HT-29 (cell line): ENCODE data around the gene AGAP3.

- RAMPAGE, long total RNA, result no peak
These were observed 468 bp downstream of the SLC4A2 start for GRCh38 chr7:151059880-151060234.

DNA sequence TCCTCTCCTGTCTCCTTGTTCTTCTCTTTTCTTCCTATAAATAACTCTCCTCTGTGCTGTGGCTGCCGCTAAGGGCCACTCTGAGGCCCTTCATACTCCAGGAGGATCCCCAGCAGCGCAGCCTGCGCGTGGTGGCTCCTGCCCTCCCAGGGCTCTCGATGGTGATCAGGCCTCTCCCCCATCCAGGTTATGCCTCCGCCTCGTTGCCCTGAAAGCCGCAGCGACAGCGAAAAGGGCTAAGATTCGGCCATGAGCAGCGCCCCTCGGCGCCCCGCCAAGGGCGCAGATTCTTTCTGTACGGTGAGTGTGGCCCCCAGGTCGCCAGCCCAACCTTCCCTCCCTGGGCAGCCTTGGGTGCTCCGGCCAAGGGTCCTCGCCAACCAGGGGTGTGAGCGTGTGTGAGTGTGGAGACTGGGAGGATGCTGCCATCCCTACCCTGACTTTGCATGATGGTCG lies 2.4 kb downstream of the SLC4A2 start:
- RAMPAGE, long total RNA, result no peak

- RAMPAGE, long total RNA, result no peak
These were observed at the start of gene AGAP3 for GRCh38 chr7:151085770-151086814. TSS of gene AGAP3 (plus strand) at chr7:151086475.

- RAMPAGE, long total RNA, result no peak
These were observed 33.2 kb downstream of the GBX1 start for GRCh38 chr7:151134205-151134871.

DNA sequence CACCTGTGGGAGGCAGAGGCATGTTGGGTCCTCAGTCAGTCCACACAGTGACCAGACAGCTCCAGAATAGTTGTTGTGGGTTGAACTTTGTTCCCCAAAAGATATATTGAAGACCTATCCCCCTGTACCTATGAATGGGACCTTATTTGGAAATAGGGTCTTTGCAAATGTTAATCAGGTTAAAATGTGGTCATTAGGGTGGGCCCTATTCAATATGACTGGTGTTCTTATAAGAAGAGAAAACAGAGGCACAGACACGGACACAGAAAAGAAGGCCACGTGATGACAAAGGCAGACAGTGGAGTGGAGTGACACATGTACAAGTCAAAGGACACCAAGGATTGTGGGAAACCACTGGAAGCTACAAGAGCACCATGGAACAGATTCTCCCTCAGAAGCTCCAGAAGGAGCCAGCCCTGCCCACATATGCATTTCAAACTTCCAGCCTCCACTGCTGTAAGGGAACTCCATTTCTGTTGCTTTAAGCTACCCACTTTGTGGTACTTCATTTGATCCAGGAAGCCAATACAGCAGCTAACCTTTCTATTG lies 9.3 kb upstream of the GBX1 start:
- RAMPAGE, long total RNA, result no peak

DNA sequence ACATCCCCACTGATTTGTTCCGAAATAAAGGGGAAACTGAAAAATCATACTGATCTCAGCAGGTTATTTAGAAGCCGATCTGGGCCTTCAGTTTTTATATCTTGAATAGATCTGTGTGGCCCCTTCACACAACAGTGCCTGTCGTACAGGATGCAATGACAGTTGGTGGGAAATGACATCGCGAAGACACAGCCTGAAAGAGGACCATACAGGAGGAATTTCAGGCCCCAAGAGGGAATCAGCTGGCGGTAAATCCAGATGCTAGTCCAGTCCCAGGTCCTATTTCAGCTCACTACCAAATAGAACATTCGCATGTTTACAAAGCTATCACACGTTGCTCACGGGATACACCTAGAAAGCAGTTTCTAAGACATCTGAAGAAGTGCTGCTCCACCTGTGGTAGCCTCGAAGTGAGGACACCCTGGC lies 2.1 kb upstream of the IQCA1L start:
- RAMPAGE, long total RNA, result no peak

DNA sequence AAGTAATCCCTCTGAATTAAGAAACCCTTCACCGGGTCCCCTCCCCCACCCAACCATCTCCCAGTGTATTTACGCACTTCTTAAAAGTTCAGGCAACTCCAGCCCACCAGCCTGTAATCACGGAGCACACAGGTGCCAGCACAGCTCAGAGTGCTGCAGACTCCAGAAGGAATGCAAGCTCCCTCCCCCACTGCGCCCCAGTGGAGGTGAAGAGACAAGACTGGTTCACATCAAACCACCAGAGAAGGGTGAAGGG lies 161 bp upstream of the H2BK1 start:
- RAMPAGE, long total RNA, result no peak

DNA sequence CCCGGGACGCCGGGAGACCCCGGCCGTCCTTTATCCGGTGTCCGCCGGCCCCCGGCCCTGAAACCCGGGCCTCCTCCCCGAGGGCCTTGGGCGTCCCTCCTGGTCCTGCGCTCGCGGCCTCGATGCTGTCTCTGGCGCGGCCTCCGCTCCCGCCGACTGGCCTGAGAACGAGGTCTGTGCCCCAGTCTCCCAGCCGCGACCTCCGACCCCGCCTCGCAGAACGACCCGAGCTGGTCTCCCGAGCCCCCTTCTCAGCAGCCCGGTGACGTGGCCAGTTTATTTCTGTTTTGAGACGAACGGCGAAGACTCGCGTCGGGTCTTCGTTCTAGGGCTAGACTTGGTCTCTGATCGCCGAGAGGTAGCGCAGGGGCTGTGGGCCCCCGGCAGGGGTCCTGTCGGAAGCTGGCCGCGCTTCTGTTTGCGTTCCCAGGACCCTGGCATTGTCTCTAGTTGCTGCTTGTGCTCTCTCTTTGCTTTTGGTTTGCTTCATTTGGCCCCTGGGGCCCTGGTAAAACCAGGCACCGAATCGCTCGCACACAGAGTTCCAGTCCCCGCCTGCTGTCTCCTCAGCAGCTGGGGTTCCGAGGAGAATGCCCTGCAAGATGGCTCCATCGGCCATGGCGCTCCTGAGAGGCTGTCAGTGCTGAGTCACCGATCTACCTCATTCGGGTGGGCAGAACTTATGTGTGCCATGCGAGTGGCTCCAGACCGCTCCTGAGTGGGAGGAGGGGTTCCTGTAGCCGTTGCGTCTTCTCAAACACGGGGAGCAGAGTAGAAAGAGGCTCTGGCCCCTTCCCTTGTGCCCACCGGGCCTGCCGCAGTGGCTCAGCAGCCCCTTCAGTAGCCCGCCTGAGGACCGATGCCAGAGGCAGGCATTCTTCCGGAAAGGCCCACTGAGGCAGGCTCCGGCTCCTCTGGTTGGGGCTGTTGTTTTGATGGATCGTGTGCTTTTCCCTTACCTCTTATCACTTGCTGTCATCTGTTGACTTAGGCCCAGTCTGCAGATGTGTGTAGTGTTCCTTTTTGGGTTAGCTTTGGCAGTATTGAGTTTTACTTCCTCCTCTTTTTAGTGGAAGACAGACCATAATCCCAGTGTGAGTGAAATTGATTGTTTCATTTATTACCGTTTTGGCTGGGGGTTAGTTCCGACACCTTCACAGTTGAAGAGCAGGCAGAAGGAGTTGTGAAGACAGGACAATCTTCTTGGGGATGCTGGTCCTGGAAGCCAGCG lies 775 bp downstream of the CHPF2 start:
- RAMPAGE, long total RNA, result no peak

DNA sequence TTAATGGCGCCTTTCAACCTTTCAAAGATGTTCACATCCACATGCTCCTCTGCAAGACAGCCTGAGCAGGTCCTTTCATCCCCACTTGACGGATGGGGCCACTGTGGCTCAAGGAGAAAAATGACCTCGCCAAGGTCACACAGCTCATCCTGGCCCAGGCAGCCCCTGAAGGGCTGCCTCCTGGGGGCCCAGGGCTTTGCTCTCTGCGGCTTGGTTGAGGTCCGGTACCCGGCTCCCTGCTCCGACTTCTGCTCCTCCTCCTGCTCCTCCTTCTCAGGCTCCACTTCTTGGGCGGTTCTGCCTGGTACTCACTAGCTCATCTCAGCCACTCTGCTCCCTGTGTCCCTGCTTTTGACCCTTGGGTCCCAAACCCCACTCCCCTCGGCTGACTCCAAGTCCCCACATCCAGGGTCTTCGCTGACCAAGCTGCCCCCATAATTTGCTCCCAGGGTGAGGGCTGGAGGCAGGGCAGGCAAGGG lies 2.5 kb downstream of the SMARCD3 start:
- RAMPAGE, long total RNA, result no peak

DNA sequence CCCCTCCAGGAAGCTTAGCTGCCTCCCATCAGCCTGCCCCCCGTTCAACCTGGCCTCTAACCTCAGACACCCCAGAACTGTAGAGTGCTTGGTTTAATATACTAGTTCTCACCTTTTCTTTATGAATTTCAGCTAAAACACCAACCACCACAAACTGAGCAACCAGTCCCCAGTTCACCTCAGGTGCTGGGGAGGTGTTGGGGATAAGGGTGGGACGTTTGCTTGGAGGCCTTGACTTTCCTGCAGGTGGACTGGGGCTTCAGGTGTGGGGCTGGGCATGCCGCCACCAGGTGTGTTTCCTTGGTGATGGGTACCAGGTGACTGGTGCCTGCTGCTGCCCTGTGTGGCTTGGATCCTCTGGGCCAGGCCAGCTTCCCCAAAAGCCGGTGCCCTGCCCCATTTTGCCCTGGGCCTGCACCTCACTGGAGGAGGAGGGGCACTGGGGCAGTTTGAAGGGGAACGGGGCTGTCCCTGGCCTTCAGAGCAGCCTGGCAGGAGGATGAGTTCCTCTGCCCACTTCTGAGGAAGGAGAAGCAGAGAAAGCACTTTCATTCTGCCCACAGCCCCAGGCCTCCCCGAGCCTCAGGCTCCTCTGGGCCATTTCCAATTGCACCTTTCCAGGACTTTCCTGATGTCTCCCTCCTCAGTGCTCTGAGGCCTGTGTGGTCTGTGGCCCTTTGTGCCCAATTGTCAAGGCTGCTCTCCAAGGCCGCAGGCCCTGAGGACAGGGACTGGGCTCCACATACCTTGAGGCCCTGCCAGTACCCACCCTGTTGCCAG lies 25.1 kb upstream of the SMARCD3 start:
- RAMPAGE, long total RNA, result no peak

GRCh38 chr7:151426305-151427087 lies 13.4 kb downstream of the CRYGN start:
- RAMPAGE, long total RNA, result no peak

GRCh38 chr7:151503768-151504668 lies 15.7 kb downstream of the RHEB start:
- RAMPAGE, long total RNA, result no peak

DNA sequence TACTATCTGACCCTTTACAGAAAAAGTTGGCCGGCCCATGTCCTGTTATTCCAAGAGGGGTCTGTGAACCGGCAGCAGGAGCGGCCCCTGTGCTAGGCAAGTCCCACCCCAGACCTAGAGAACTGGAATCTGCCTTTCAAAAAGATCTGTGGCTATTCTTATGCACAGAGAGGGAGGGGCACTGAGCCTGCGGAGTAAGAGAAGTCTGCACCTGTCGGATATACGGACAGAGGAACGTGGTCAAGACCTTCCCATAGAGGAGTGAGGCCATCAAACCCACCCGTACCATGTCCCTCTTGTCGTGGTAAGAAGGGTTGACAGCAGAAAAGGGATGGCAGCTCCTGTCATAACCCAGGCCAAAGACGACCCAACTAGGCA lies 109.5 kb upstream of the RHEB start:
- RAMPAGE, long total RNA, result no peak

- RAMPAGE, long total RNA, result no peak
These were observed 164.6 kb downstream of the PRKAG2 start for GRCh38 chr7:151711796-151713202.

DNA sequence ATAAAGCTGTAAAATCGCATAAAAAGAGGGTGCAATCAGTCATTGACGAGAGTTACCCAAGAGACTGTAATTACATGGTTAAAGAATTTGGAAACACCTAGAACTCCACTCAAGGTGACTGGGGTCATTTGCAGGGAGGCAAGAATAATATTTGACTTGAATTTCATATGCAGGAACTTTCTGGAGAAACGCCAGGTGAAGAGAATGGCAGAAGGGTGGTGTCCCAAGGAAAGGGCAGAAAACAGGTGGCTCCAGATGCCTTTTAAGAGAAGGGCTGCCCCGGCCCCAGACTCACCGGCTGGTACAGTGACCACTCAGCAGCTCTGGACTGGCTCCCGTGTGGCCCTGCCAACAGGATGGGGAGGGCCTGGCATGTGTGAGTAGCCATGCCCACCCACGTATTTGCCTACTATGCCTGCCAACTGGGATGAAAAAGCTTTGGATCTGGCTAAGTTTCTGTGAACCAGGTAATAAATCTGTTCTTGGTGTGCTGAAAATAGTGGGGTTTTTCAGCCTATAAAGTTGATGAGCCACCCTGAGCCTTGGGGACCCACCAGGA lies 159.5 kb downstream of the PRKAG2 start:
- RAMPAGE, long total RNA, result no peak

GRCh38 chr7:151748730-151749100 lies 128.2 kb downstream of the PRKAG2 start:
- RAMPAGE, long total RNA, result no peak

GRCh38 chr7:151819719-151819976 lies 57.3 kb downstream of the PRKAG2 start:
- RAMPAGE, long total RNA, result no peak

GRCh38 chr7:151863126-151863668 lies 13.7 kb downstream of the PRKAG2 start:
- RAMPAGE, long total RNA, result no peak

DNA sequence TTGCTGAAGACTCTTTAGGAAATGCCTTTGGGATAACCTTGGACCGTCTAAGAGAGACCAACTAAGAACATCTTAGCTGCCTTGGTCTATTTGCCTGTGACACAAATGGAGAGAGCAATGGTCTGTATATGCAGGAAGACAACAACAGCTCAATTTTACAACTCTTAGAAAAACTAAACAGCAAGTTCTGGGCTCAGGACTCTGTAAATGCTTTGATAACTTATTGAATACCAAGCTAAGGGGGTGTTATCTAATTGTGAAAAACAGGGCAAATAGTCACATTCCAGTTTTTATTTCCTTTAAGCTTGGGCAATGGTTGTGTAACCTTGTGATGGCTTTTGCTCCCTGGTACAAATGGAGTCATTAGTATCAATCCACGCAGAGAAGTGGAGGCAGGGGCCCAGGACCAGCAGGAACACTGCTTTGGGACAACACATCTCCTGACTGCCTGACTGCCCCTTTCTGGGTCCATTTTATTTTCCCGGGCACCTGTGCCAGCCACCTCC lies 5.7 kb upstream of the PRKAG2 start:
- RAMPAGE, long total RNA, result no peak

DNA sequence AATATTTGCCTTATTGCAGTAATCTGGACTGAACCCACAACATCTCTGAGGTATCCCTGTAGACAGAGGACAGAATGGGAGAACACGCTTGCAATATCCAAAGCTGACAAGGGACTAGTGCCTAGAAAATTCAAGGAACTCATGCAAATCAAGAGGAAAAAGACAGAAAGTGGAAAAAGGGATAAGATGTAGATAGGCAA lies 16.1 kb upstream of the GALNTL5 start:
- RAMPAGE, long total RNA, result no peak